Epithelial cell of proximal tubule (primary cell): ENCODE measurements around the gene GLB1L3.

- RAMPAGE, long total RNA = no peak
- RRBS = no CpG with 5 or more reads among the region's 10 CpGs
Observed at GRCh38 chr11:134049218-134049651, 19.6 kb upstream of the JAM3 start.

- RAMPAGE, long total RNA = no peak
- RRBS = no CpG with 5 or more reads among the region's 4 CpGs
Observed at GRCh38 chr11:134168100-134168395, 55.7 kb downstream of the NCAPD3 start.

DNA sequence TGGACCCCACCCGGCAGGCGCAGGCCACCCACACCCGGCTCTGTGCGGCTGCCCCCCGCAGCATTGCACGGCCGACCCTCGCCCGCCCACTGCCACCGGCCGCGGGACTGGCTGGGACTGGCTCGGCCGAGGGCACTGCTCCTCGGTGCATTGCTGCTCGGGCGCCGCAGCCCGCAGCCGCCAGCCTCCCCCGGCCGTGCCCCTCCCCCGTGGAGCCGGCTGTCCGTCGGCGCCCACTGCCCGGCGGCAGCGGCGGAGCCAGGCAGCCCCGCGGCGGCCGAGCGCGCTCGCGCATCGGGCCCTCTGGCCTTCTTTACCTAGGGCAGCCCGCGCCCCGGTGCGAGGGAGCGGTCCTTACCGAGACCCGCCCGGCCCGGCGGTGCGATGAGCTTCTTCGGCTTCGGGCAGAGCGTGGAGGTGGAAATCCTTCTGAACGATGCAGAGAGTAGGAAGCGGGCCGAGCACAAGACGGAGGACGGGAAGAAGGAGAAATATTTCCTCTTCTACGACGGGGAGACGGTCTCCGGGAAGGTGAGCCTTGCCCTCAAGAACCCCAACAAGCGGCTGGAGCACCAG, 356 bp downstream of the VPS26B start:
- RAMPAGE, long total RNA = no peak
- RRBS = under 1% methylated on average over 30 of the region's 64 CpGs

DNA sequence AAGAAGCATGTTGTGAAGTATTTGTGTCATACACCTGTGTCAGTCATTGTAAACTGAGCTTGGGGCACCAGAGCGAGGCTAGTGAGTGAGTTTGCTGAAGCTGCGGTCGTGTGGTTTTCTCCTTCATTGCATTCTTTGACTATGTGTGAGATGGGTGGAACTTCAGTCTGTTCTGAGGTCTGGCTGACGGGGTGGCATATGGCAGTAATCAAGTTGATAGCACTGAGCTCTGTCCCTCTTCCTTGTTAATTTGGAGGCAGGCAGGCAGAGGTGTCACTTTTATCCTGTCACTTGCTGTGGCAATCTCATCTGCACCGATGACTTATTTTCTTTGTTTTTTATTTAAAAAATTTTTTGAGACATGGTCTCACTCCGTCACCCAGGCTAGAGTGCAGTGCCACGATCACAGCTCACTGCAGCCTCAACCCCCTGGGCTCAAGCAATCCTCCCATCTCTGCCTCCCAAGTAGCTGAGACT, 4.3 kb downstream of the VPS26B start:
- RAMPAGE, long total RNA = no peak
- RRBS = no CpG with 5 or more reads among the region's 7 CpGs

GRCh38 chr11:134236450-134237593, 12.4 kb downstream of the VPS26B start:
- RAMPAGE, long total RNA = no peak
- RRBS = no CpG with 5 or more reads among the region's 14 CpGs

- RAMPAGE, long total RNA = no peak
- RRBS = 1% methylated on average over 31 of the region's 129 CpGs
Observed at GRCh38 chr11:134275899-134277068, at the start of gene GLB1L3. TSS of gene GLB1L3 (plus strand) at chr11:134276379.

DNA sequence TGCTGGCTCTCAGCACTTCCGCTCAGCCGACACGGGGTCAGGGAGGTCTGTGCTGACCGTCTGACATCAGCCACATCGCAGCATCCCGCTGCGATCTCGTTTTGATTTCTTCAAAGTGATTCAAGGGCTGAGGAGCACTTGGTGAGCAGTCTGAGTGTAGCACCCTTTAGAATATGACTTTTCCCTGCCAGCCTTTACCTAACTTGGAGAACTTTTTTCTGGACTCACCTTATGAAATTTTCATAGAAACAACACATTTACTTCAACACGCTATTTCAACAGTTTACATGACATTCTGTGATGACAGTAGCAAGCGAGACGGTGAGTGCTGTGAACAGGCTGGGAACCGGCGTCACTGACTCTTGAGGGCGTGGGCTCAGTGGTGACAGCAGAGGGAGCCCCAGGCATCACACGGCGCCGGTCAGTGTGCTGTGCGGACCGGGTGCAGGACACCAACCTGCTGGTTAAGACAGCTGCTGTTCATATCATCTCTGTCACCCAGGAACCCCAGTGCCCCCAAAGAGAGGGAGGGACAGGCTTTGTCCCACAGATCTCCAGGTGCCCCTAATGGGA, 18.6 kb downstream of the B3GAT1 start:
- RAMPAGE, long total RNA = no peak
- RRBS = 13% methylated on average over 6 of the region's 19 CpGs

DNA sequence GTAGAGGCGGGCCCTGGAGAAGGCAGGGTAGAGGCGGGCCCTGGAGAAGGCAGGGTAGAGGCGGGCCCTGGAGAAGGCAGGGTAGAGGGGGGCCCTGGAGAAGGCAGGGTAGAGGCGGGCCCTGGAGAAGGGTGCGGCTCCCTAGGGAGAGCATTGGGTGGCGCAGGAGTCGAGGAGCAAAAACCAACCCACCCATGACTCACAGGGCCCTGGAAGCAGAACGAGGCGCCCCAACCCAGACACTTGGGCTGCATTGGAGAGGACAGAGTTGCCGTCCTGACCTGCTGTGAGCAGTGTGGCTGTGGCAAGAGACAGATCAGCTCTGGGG, 227.9 kb upstream of the B3GAT1 start:
- RAMPAGE, long total RNA = no peak
- RRBS = no CpG with 5 or more reads among the region's 10 CpGs